ENCODE measurements around a stretch of chr9.

DNA sequence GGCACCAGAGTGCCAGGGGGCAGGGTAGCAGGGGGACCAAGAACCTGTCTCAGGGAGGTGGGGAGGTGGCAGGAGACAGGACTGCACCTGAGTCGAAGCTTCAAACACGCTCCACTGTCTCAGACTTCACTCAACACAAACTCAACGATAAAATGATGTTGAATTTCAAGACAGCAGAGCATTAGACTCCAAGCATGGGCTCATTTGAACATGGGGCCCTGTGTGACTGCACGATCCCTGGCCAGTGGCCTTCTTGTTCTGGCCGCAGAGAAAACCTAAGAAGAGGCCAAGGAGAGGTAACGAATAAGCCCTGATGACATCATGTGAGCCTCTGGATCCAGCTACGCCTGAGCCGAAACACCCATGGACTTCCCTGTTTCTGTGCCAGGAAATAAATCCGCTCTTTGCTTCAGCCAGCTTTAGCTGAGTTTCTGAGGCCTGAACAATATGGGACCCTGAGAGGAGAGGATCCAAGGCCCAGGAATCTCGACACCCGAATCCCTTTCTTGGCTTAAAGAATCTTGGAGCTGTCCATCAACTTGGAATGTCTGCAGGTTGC lies 13.9 kb downstream of the IER5L start:
- PRO-cap = unidirectional peak, minus-strand start at position 255 of the sequence

DNA sequence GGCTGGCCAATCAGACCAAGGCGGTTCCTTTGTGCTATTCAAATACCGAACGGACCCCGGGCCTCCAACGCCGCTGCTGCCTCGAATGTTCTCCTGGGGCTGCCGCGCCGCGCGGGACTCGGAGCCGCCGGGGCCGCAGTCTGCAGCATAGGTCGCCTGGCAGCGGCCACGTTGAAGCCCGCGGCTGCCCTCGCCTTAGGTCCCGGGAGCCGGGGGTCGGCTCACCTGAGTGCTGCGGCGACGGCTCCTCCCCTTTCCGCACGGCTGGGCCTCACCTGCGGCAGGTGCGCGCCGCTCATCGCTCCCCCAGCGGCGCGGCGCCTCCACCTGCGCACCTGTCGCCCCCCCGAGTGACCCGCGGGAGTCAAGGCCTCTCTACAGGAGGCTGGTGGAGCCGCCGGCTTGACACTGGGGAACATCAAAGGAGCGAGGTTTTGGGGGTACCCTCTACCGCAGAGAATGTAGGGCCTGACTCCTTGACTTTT lies 364 bp upstream of the IER5L start:
- PRO-cap = no peak

GRCh38 chr9:129270143-129270632 lies 92.1 kb upstream of the IER5L start:
- PRO-cap = no peak

- PRO-cap = no peak
Measured at GRCh38 chr9:129341480-129341951, 163.5 kb upstream of the IER5L start.

GRCh38 chr9:129344693-129345058 lies 166.6 kb upstream of the IER5L start:
- PRO-cap = no peak

DNA sequence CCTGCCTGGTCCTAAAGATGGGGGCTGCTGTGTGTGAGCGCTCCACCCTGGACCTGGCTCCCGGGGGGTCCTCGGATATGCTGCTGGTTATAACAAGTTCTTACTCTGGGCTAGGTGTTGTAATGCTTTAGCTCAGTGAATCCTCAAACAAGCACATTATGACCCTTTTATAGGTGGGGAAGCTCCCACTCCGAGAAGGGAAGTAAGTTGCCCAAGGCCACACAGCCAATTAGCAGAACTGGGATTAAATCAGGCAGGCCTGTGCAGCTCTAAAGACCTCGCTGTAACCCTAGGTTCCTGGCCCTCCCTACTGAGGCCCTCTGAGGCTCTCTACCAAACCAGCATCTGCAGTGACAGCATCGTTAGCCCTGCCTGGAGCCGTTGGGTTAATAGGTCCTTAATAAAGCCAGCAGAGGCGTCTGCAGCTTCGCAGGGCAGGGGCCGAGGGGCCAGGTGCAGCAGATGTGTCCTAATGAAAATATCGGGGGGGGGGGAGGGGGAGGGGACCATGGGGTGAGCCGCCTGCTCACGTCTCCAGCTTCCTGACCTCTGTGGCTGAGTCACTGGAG lies 204.1 kb downstream of the C9orf50 start:
- PRO-cap = no peak

GRCh38 chr9:129442020-129442419 lies 178.9 kb downstream of the C9orf50 start:
- PRO-cap = no peak

GRCh38 chr9:129478980-129479783 lies 141.7 kb downstream of the C9orf50 start:
- PRO-cap = no peak

GRCh38 chr9:129495106-129496057 lies 125.5 kb downstream of the C9orf50 start:
- PRO-cap = bidirectional peak, plus-strand start at chr9:129495458, minus-strand start at chr9:129495498; bidirectional peak, plus-strand start at chr9:129495804, minus-strand start at chr9:129495678; bidirectional peak, plus-strand start at chr9:129496136, minus-strand start at chr9:129496020

DNA sequence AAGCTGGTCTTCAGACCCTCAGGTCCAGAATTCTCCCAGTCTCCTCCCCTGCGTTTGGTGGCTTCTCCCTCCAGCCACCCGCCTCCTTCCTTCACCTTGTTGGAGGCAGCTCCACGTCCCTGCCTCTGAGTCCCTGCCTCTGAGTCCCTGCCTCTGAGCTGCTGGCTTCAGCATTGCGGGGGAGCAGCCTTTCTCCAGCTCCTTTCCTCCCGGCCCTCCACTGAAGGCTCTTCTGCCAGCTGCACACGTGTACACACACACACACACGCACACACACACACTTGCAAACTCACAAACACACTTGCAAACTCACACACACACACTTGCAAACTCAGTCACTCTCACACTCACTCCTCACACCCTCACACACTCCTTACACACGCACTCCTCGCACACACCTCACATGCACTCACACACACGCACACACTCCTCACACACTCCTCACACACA lies 45.1 kb downstream of the C9orf50 start:
- PRO-cap = no peak

DNA sequence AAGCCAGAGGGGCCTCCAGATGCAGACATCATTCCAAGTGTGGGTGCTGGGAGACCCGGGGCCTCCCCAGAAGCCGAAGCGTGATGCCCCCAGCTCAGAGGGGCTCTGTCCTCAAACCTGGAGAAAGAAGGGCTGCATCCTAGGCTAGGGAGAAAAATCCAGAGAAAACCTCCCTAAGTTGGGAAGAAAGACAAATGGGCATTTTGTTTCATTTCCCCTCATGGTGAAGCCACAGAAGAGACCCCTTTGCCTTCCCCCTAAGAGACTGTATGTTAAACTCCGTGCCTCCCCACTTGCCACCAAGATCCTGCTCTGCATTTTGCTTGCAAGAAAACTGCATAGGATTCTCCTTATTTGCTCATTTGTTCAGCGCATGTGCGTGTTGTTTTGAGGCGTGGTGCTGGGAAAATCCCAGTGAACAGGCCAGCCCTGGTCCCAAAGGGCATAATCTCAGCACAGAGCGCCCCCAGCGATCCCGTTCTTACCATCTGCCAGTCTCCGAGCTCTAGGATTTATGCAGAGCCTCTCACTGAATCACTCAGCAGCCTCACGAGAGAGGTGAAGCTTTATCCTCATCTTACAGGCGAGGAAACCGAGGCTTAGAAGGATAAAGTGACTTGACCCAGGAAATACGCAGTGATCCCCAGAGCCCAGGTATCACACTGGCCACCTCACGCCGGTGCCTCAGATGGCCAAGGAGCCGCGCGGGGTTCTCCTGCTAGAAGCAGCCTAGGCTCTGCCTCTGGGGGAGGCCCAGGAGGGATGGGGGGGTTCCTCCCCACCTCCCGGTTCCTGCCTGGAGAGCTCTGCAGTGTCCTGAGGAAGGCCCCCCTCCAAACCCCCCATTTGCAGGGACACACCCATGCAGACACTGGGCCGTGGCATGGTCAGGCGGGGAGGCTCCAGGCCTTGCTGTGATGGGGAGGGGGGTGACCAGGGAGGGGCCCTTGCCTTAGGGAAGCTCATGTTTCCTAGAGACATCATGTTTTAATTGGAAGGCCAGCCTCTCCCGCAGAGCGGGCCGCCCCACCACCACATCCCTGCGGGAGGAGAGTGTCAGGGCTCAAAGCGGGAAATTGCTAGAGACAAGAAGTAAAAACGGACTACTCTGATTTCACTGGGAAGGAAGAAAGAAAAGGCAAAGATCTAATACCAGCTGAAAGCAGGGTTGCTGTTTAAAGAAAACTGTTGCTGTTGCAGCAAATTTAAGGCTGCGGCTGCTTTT lies 11.7 kb downstream of the PRRX2 start:
- PRO-cap = no peak

DNA sequence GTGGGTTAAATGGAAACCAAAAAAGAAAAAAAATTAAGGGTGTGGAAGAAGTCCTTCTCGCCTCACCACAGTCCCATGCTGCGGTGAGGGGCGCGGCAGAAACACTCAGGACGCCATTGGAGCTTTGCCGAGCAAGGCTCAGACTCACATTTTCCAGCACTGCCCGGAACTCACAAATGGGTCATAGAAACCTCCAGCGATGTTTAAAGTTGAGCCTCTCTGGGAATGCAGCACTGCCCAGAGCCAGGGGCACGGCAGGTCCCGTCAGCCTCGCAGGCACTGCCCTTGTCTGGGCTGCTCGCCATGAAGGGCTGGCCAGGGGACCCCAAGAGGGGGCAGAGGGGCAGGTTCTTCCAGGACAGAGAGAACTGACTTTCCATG lies 38.2 kb downstream of the PRRX2 start:
- PRO-cap = unidirectional peak, plus-strand start at position 202 of the sequence

- PRO-cap = no peak
Measured at GRCh38 chr9:129711745-129712262, 41.0 kb downstream of the PTGES start.

GRCh38 chr9:129822206-129822645 lies 1.7 kb downstream of the TOR1A start:
- PRO-cap = no peak

DNA sequence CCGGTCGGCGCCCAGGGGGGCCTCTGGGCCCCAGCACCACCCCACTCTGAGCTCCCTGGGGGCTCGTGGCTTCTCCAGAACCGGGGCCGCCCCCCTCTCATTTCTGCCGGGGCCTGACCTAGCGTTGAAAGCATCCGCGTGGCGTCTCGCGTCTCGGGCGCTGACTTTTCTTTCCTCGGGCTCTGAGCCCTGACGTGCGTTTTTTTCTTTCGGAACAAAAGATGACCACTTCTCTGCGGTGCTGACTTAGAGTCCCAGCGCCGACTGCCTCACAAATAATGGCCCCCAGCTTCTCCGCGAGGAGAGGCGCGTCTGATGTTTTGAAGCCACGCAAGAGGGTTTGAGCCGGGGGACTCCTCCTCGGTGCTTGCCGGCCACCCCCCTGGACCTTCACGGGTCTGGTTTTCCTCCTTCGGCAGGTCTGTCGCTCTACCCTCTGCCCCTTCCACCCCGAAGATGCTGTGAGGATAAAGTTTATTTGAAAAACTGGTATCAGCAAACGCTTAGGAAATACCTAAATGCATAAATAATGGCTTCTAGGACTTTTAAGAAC lies 488 bp downstream of the USP20 start:
- PRO-cap = no peak

DNA sequence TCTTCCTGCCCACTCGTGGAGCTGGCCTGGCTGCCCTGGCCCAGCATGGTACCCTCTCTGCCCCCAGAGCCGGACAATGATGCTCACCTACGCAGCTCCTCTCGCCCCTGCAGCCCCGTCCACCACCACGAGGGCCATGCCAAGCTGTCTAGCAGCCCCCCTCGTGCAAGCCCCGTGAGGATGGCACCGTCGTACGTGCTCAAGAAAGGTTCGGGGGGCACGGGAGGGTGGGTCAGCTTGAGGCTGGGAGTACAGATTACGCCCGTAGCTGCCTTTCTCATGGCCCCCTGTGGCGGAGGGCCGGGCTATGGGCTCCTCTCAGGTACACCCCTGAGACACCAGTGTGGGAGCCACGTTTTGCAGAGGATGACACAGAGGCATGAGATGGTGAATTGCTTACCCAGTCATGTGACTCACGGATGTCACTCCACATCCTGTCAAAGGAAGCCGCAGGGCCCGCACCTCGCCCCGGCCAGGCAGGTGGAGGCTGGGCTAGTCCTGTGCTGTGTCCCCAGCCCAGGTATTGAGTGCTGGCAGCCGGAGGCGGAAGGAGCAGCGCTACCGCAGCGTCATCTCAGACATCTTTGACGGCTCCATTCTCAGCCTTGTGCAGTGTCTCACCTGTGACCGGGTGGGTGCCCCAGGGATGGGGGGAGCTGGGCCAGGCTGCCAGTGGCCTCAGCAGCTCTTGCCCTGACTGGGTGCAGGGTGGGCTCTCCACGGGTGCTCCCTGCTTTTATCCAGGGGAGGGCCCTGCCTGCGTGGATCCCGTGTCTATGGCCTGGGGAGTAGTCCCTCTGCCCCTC lies 33.7 kb downstream of the USP20 start:
- PRO-cap = no peak

DNA sequence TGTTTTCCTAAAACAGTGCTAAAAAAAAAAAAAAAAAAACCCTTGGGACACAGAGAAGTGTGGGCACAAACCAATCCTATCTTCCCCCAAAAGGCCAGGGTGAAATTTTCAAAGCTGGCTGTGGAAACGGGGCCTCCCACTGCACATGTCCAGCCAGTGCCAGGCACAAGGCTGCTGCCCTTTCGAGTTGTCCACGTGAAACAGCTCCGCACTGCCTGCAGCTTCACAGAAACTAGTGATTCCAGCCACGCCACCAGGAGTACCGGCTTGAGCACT lies 51.2 kb downstream of the USP20 start:
- PRO-cap = no peak

GRCh38 chr9:129887746-129888332 lies 52.6 kb downstream of the USP20 start:
- PRO-cap = unidirectional peak, minus-strand start at chr9:129887943

DNA sequence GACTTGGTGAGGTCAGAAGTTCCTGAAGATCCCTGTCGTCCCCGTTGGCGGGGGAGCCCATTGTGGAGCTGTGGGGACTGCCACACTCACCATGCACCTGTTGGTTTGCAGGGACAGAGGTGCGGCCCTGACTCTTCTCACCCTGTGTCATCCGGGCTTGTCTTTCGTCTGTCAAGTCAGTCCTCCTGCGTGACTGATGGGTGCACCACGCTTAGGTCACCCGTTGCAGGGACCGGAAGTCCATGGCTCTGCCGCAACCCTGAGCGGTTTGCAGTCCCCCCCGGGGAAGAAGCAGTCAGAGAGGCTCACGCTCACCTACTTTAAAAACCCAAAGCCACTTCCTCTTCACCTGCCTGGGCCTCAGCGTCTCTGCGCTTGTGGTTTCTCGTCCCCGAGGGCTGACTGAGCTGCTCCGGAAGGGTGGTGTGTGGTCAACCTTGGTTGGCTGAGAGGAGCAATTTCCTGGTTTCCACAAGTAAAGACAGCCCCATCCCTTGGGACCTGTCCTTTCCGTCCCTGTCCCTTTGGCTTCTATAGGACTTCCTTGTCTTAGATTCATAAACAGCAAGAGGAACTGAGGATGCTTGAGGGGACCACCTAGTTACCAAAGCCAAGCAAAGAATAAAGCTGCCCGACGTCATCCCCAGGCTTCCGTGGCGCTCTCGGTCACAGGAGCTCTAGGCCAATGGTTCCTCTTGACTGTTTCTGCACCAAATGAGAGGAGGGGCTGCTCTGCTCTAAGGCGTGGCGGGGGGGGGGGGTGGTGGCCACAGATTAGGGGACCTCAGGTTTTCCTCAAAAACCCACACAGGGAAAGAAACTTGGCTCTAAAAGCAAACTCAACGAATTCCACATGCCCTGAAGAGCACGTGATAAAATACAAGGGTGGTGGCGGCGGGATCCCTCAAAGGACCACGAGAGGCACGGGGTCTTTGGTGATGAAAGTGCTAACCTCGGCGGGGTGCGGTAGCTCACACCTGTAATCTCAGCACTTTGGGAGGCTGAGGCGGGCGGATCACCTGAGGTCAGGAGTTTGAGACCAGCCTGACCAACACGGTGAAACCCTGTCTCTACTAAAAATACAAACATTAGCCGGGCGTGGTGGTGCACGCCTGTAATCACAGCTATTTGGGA lies 53.4 kb downstream of the USP20 start:
- PRO-cap = no peak

DNA sequence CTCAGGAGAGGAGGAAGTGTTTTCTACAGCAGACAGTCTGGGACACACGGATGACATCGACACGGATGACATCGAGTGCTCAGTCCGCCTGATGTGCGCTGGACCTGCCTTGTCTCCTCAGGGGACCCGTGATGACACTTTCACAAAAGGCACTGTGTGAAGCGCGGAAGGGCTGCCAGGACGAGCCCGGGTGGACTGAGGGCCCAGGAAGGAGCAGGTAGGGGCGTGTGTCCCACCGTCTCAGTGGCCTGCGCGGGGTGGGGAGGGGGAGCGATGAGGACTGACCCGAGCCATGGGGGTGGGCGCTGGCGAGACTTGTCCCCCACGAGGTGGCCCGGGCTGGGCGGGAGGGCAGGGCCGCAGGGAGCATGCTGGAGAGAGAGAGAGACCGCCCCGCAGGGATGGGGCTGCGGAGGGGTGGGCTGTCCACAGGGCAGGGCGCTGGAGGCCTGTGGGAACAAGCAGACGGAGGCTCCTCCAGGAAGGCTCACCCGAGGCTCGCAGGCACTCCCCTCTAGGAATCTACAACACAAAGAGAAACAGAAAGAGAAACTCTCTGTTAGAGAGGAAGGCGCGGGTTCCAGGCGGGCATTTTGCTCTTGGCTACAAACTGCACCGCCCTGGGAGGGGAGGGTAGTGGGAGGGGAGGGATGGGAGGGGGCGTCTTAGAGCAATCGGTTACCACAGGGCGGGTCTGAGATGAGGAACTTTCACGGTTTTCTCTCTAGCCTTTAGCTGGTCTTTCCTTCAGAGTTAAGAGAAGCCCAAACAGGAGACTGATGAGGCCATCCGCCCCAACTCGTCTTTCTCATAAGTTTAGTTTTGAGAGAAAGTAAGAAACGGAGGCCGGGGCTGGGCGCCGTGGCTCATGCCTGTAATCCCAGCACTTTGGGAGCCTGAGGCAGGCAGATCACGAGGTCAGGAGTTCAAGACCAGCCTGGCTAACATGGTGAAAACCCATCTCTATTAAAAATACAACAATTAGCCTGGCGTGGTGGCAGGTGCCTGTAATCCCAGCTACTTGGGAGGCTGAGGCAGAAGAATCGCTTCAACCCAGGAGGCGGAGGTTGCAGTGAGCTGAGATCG lies 55.1 kb downstream of the USP20 start:
- PRO-cap = no peak

Measured in right common carotid artery plus branches (tissue), 1 donor.